ENCODE measurements around a stretch of chr21.

GRCh38 chr21:44483972-44484488 is 28.7 kb downstream of the LRRC3 start:
- PRO-cap: no peak
- RAMPAGE, long total RNA, 4 experiments: no peak in any of the 4 experiments

- PRO-cap: no peak
- RAMPAGE, long total RNA, 4 experiments: no peak in any of the 4 experiments
Measured at GRCh38 chr21:44592976-44593690, 828 bp upstream of the KRTAP10-6 start.

GRCh38 chr21:44791365-44791975 is 10.2 kb downstream of the UBE2G2 start:
- PRO-cap: no peak
- RAMPAGE, long total RNA, 4 experiments: no peak in any of the 4 experiments

- PRO-cap: no peak
- RAMPAGE, long total RNA, 4 experiments: no peak in any of the 4 experiments
Measured at GRCh38 chr21:44928037-44928572, 7.4 kb upstream of the ITGB2 start.

DNA sequence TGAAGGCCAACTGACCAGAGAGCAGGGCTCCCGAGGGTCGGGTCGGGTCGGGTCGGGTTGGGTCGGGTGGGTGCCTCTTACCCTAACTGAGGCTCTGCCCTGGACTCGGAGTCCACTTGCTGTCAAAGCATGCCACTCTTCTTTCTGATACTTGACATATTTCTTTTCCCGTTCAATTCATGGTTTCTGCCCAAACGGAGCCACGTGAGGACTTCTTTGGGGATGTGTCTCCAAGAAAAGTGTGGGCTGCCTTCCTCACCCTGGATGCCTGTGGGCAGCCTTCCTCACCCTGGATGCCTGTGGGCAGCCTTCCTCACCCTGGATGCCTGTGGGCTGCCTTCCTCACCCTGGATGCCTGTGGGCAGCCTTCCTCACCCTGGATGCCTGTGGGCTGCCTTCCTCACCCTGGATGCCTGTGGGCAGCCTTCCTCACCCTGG is 7.9 kb upstream of the ITGB2 start:
- PRO-cap: no peak
- RAMPAGE, long total RNA, 4 experiments: no peak in any of the 4 experiments

GRCh38 chr21:44941510-44941981 is 1.7 kb downstream of the SLX9 start:
- PRO-cap: no peak
- RAMPAGE, long total RNA, 4 experiments: no peak in any of the 4 experiments

GRCh38 chr21:44947825-44948513 is 8.1 kb downstream of the SLX9 start:
- PRO-cap: no peak
- RAMPAGE, long total RNA, 4 experiments: no peak in any of the 4 experiments

GRCh38 chr21:44954439-44954799 is 14.6 kb downstream of the SLX9 start:
- PRO-cap: no peak
- RAMPAGE, long total RNA, 4 experiments: no peak in any of the 4 experiments

DNA sequence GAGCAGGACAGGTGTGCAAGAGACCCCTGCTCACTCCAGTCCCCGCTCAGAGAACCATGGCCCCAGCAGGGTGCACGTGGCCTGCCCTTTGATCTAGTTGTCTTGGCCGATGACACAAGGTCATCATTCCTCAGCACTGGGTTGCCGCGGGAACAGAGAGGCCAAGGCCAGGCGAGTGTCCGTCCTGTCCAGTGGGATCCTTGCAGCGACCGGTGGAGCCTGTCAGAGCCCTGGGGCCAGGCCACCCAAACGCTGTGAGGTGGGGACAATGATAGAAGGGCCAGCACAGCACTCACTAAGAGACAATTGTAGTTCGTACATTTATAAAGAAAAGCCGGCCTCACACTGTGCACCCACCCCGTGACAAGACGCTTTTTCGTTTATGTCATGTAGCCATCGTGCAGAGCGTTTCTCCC is 52.7 kb upstream of the ADARB1 start:
- PRO-cap: no peak
- RAMPAGE, long total RNA, 4 experiments: no peak in any of the 4 experiments

- PRO-cap: no peak
- RAMPAGE, long total RNA, 4 experiments: no peak in any of the 4 experiments
Measured at GRCh38 chr21:45030650-45030975, 43.8 kb upstream of the ADARB1 start.

- PRO-cap: no peak
- RAMPAGE, long total RNA, 4 experiments: no peak in any of the 4 experiments
Measured at GRCh38 chr21:45034145-45034669, 40.2 kb upstream of the ADARB1 start.

GRCh38 chr21:45209990-45210259 is 77.8 kb downstream of the POFUT2 start:
- PRO-cap: no peak
- RAMPAGE, long total RNA, 4 experiments: no peak in any of the 4 experiments

DNA sequence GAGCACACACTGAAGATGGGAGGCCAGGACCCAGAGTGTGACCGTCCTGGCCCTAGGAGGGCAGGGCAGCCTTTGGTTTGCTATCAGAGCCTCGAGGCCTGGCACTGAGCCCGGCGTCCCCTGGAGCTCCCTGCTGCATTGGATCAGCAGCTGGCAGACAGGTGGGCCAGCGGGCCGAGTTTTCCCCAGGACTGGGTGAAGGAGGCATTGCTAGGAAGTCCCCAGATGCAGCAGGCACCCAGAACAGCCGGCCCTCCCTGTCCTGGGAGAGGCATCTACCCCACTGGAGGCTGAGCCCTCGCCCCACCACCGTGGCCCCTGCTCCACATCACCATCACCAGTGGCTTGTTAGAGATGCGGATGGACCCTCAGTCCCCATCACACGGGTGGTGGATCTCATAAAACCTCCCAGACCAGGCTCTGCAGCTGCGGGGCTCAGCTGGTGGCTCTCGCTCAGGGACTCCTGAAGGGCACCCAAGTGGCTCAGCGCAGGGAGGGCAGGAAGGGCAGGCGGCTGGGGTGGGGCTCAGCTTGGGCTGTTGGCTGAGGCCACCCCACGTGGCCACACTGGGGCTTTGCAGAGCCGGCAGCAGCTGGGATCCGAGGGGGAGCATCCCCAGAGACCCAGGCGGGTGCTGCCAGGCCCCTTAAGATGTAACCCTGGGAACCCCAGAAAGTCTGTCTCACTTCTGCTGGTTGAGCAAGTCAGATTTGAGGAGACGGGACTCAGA is 32.8 kb upstream of the POFUT2 start:
- PRO-cap: no peak
- RAMPAGE, long total RNA, 4 experiments: no peak in any of the 4 experiments

DNA sequence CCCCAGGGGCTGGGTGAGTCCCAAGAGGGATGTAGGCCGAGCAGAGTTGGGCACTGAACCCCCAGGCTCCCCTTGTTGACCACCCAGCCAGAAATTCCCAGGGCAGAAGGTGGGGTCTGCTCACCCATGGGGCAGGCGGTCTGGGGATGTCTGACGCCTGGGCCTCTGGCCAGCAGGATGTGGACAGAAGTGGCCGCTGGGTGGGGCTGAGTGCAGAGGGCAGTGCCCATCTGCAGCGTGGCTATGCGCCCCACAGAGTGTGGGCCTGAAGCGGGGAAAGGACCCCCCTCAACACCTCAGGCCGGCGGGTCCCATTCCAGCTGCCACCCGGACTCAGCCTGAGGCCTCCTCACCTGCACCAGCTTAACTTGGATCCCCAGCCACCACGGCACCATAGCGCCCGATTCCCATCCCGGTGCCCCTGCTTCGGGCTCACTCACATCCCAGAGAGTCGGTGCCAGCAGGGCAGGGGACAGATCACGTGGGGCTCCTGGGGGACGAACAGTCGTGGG is 37.0 kb upstream of the POFUT2 start:
- PRO-cap: unidirectional peak, minus-strand start at position 179 of the sequence
- RAMPAGE, long total RNA, 4 experiments: no peak in any of the 4 experiments

DNA sequence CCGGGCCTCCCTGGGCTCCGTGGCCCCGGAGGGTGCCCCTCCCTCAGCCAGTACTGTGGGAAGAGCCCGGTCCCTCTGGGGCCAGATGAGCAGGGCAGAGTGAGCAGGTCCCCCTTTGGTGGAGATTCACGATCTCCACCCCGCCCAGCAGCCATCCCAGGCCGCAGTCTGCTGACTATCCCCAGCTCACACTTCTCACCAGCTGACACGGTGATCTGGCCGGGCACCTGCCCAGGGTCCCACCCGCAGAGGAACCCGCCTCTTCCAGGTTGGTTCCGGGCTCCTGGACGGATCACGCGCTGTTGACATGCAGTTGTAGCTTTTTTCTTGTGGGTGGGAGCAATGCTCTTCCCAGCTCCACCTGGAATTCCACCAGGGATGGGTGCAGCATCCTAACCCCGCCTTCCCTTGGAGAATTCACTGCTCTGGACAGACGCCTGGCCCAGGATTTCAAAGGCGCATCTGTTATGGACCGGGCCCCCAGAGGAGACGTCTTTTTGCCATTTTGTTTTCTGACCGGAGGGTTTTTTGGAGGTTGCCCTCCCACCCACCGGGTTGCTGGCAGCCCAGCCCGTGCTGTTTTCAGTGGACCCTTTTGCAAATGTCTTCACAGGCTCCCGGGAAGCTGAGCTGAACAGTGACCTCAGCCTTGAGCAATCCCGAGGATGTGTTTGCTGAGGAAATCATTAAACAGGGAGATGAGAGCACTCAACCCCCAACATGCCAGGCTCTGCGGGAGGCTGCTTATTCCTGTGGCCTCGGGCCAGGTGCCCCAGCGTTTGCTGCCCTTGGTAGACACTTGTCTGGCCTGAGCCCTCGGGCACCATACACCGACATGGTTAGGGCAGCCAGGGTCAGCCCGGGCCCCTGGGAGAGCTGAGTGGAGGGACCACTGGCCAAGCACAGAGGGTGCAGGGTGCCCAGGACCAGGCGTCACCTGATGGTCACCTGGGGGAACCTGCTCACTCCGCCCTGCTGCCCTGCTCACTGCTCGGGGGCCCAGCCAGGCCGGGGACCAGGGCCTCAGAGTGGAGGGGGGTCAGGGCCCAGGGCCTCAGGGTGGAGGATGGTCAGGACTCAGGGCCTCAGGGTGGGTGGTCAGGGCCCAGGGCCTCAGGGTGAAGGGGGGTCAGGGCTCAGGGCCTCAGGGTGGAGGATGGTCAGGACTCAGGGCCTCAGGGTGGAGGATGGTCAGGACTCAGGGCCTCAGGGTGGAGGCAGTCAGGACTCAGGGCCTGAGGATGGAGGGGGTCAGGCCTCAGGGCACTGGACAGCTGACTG is 42.3 kb upstream of the POFUT2 start:
- PRO-cap: bidirectional peak, plus-strand start at position 323 of the sequence, minus-strand start at position 170 of the sequence; bidirectional peak, plus-strand start at position 686 of the sequence, minus-strand start at position 597 of the sequence
- RAMPAGE, long total RNA, 4 experiments: no peak in any of the 4 experiments

DNA sequence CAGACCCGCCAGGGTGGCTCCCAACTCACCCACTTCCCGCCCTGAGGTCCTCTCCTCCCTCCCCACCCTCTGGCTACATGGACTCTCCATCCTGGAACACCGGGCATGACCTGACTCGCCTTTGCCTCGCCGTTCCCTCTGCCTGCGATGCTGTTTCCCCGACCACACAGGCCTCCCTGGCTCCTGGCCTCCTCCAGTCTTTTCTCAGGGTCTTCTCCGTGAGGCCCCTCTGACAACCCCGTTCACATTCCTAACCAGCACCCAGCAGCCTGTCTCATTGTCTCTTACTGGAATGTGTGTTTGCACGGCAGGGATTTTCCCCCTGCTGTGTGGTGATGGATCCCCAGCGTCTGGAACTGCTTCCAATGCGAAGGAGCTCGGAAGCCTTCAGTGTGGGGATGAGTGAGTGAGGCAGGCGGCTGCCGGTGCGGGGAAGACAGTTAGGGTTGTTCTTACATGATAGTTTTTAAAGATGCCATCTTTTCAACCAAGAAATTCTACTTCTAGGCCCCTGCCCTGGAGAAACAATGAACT is 46.0 kb upstream of the POFUT2 start:
- PRO-cap: no peak
- RAMPAGE, long total RNA, 4 experiments: no peak in any of the 4 experiments

DNA sequence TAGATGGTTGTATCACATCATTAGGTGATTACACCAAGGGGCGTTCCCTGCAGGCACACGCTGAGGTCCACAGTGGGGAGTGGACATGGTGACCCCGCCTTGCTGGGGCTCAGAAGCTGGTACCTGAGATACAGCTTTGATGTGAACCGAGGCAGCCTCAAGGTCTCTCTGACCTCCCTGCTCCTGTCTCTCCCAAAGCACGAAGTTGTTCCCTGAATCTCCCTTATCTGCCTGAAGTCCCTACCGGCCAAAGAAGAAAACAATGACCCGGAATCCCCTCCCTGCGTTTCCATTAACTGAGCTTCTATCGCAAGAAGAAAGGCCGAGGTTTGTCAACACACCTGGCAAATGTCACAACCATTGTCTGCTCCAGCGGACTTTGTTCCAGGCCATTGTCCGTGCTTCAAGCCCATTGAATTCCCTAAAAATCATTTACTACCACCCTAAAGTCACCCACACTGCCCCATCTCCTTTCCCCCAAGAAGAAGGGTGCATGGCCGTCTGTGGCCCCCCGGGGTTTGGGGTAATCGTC is 48.3 kb upstream of the COL18A1 start:
- PRO-cap: no peak
- RAMPAGE, long total RNA, 4 experiments: no peak in any of the 4 experiments

- PRO-cap: no peak
- RAMPAGE, long total RNA, 4 experiments: no peak in any of the 4 experiments
Measured at GRCh38 chr21:45365772-45366199, 39.2 kb upstream of the COL18A1 start.

DNA sequence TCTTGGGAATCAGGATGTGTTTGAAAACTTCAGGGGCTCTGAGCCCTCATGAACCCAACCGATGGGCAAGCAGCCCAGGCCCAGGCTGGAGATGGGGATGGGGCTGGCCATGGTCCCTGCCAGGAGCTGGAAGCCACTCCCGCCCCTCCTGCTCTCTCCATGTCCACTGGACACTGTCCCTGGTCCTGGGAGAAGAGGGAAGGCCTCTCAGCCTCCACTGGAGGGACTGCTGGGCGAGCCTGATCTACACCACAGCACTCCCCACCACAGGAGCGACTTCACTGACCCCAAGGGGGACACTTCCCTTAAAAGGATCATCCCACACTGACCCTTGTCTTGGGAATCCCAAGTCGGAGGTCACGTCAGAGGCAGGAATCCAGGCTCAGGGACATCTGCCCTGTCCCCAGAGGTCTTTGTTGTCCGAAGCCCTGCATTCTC is 16.9 kb upstream of the COL18A1 start:
- PRO-cap: no peak
- RAMPAGE, long total RNA, 4 experiments: no peak in any of the 4 experiments

DNA sequence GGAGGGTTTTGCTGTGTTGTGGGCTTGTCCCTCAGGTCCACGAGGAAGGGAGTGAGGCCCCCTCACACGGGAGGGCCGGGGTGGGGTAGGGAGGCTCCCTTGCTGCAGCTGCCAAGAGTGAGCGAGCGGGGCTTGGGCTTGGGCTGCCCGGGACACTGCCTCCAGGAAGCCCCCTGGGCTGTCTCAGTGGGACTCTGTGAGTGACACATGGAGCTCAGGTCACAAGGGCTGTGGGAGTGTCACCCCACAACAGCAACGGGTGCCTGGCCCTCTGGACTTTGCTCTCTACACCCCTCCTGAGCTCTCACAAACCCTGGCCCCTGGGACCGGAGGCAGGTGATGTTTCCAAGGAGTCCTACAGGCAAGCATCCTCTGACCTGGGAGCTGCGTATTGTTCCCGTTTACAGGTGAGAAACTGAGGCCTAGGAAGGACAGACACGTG is 54.7 kb downstream of the COL18A1 start:
- PRO-cap: no peak
- RAMPAGE, long total RNA, 4 experiments: no peak in any of the 4 experiments